ENCODE results near the gene TSPOAP1.

GRCh38 chr17:57665100-57665536, 80.0 kb downstream of the CCDC182 start:
- PRO-cap = no peak

DNA sequence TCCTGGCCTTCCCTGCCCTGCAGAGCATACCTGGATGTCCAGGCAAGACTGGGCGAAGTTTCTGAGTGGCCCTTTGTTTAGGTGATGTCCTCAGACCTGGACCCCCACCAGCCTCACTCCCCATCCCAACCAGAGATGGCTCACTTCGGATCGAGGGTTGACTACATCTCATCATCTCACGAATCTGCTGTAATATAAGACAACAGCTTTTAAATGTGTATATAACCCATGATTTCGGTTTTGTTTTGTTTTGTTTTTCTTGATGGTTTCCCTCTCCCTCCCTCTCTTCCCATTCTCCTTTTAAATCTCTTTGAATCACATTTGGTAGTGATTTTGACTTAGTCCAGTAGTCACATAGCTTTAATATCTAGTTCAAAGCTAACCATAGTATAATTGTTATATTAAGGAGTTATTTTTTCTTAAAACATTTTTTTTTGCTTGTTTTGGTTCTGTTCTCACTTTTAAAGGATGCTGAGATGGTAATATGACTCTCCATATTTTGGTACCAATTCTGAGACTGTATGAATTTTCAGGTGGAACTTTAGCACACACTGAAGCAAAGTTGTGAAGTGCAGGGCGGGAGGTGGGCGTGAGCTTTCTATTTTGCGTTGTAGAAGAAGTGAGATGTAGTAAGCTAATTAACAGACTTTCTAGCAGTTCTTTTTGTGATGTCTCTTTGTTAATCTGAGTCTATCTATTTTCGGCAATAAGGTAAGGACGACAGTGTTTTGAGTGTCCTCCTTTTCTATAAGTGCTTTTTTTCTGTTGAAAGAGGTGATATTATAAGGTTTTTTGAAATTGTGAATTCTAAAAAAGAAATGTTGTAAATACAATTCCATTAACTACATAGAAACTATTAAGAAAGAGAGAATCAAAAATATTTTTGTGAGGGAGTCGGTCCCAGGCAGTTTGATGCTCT, 65.3 kb downstream of the CCDC182 start:
- PRO-cap = no peak

DNA sequence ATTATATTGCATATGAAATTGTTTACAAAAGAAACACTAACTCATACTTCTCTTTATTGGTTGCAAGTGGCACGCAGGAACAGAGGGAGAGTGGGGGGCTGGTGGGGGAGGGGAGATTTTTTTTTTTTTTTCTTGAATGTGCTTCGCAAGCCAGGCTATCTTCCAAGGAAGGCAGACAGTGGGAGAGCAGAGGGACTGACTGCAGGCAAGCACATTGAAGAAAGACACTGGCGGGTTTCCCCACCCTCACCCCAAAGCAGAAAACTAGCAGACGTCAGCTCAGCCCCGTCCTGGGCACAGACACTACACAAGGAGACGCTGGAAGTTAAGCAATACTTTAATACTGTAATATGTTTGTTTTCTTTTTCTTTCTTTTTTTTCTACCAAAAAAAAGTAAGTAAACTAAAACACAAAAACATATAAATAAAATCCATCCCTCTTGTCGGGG, 61.5 kb downstream of the CCDC182 start:
- PRO-cap = no peak

DNA sequence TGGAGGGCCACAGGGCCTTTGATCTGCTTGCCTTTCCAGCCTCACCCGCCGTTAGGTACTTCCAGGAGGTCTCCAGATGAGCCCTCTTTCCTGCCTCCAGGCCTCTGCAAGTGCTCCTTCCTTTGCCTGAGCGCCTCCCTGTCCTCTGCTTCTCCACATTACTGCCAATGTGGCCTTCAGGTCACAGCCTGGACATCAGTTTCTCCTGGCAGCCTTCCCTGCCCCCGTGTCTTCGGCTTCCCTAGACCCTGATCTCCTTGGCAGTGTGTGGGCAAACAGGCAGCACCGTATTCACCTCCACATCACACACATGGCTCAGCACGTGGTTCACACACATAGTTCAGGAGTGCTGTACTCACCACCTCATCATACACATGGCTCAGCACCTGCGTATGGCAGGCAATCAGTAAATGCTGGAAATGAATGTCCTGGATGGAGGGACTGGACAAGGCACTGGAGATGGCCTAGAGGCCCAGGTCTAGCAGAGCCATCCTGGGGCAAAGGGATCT, 26.4 kb upstream of the MRPS23 start:
- PRO-cap = no peak

- PRO-cap = no peak
Measured at GRCh38 chr17:57895038-57896165, 45.6 kb upstream of the MRPS23 start.

DNA sequence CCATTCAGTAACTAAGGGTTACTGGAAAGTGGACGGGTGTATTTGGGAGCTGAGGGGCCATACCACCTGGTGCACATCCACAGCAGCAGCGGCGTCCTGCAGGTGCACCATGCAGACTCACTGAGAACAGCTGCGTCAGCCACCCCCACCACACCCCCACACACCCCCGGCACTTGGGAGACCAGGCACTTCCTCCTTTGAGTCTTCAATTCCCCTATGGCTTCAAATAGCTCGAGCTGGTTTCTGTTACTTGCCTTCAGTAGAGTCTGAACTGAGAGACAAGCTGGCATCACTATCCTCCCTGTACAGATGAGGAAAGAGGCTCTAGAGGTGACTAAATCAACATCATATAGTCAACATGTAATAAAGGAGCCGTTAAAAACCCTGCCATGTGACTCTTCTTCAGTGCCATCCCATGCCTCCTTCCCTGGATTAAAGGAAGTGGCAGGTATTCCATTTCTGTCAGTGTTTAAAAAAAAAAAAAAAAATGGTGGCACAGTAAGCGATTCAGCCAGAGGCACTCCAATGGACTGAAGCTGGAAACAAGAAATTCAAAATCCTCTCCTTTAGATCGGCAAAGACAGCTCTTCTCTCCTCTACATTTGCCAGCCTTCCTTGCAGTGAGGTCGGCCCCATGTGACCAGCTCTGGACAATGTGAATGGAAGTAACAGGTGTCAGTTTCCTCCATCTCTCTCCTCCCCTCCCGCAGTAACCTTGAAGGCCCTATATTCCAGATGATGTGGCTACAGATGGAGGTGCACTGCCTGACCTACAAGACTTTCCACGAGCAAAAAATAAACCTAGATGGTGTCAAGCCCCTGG, 15.2 kb downstream of the CUEDC1 start:
- PRO-cap = no peak

DNA sequence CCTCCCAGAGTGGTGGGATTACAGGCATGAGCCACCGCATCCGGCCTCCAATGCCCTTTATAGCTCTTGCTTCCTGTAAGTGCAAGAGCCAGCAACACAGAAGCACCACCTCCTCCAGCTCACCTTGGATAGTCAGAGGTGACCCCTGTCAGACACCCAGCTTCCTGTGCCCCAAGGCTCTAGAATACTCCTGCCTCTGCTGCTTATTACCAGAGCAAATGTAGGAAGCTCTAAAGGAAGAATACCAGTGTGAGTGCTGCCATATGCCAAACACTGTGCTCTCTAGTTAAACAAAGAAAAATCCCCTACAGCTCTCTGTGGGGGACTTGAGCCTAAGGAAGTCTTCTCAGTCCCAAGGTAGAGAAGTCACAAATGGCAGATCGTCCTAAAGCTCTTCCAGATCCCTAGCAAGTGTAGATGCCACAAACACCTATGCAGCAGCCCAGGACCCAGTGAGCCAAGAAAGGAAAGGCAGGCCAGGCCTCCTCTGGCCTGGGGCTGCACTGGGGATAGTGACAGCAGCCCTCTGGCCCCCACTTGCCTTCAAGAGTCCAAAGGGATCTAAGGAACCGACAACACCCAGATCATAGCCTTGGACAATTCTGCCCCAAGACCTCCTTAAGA, 2.6 kb downstream of the CUEDC1 start:
- PRO-cap = no peak

GRCh38 chr17:58006032-58006861, 799 bp downstream of the SRSF1 start:
- PRO-cap = bidirectional peak, plus-strand start at chr17:58006720, minus-strand start at chr17:58006546

GRCh38 chr17:58085593-58086284, 2.5 kb downstream of the DYNLL2 start:
- PRO-cap = no peak

GRCh38 chr17:58232538-58233130, 5.8 kb upstream of the LPO start:
- PRO-cap = no peak

DNA sequence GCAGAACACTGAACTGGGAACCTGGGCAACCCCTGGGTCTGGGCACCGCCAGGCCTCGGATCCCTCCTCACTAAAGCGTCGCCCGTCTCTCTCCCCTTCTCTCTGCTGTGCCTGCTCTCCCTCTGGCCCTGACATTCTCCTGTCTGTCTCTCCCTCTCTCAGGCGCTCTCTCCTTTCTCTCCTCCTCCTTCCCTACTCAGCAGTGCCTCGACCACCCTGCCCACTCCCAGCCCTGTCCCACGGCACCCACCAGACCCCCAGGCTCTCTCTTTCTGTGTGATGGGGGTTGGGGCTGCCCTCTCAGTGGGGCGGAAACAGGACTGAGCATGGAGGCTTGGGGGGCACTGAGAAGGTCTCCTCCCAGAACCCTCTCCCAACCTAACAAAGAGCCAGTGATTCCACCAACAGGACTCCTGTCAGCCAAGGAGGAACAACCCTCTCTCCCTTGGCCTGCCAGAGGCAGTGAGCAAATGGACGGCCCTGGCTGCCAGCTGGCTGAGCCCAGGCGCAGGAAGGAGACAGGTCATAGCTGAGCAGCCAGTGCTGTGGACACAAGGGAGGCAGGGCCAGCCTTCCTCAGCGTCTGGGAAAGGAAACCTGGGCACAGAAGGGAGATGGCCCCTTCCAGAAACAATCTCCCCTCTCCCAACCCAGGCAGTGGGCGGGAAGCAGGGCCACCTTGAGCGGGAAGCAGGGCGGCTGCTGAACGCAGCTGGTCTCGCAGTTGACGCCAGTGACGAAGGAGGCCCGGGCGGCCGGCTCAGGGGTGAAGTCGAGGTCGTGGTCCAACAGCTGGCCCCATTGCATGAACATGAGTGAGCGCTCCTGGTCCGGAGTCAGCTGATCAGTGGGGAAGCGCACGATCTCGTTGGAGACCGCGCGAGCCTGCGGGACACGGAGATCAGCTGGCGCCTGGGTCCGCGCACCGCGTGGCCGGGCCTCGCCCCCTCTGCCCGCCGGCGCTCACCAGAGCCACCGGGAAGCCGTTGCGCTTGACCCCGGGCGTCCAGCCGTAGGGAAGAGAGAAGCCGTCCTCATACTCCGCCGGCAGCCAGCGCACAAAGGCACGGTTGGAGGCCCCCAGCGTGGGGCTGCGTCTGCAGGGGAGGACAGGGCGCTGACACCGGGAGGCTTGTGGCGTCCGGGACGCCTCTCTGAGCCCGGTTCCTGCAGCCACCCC, 2.0 kb downstream of the MPO start:
- PRO-cap = no peak

DNA sequence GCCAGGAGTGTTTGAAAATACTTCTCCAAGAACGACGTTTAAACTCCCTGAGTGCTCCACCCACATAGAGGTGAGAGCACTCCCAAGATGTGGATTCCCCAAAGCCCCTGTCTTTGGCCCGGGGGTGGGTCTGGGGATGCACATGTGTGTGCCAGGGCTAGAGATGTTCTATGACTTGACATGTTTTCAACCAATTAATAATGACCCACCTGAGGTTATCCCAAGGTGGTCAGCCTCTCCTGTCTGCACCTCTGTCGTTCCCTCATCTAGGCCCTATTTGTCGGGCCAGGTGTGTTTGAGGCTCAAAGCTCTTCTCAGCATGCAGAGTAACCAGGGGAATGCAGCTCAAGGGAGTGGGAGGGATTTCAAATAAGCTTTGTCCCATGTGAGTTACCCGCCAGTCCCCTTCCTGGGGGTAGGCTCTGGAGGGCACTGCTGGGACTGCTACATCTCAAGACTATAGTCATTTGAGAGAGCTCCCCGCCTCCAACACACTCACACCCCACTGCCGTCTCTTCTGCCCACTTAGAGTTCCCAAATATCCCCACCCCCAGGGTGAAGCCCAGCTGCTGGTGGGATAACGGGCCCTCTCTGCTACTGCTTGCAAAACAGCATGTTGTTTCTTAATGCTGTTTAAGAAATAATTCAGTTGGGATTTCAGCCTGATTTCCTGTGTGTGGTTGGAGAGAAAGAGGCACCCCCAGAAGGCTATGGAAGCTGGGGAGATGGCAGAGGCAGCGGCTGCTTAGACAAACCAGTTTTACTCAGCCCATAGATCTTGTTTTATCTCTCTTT, 3.8 kb upstream of the MPO start:
- PRO-cap = no peak

DNA sequence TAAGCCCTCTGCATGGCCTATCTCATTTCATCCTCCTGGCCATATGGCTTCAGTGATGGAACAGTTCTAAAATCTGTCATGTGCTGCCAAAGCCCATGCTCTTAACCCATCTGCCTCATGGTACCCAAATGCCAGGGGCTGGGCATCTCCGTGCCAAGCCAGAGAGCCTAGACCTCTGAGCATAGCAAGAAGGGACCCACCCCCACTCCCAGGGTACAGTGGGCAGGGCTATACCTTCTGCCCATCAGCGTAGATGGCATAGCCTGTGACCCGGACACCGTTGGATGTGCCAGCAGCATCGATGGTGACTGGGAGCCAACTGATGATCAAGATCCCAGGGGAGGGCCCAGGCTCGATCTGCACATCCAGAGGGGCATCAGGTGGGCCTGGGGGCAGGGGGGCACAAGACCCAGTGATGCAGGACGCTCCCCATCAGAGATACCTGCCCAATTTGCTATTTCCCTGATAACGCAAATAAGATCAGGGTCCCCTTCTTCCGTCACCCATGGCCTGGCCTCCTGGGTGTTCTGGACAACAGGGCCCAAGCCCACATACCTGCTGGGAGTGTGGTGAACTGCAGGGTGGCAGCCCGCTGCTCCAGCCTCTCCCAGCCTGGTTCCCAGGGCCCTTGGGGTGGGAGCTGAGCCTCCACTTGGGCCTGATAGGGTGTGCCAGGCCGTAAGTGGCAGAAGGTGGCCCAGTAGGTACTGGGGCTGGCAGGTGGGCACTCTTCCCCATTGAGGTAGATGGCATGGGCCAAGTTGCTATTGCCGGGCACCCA, 17.1 kb downstream of the TSPOAP1 start:
- PRO-cap = no peak

DNA sequence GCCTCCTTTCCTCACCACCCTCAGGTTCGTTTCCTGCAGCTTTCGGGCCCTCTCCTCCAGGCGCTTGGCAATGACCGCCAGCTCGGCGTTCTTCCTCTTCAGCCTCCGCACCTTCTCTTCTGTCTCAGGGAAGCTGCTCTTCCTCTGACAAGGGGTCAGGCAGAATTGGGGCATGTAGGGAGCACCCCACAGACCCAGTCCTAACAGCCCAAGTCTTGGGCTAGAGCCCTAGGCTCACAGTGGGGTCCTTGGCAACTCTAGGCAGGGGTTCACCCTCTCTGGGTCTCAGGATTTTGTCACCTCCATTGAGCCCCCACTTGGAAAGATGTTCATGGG, 2.3 kb downstream of the TSPOAP1 start:
- PRO-cap = no peak

DNA sequence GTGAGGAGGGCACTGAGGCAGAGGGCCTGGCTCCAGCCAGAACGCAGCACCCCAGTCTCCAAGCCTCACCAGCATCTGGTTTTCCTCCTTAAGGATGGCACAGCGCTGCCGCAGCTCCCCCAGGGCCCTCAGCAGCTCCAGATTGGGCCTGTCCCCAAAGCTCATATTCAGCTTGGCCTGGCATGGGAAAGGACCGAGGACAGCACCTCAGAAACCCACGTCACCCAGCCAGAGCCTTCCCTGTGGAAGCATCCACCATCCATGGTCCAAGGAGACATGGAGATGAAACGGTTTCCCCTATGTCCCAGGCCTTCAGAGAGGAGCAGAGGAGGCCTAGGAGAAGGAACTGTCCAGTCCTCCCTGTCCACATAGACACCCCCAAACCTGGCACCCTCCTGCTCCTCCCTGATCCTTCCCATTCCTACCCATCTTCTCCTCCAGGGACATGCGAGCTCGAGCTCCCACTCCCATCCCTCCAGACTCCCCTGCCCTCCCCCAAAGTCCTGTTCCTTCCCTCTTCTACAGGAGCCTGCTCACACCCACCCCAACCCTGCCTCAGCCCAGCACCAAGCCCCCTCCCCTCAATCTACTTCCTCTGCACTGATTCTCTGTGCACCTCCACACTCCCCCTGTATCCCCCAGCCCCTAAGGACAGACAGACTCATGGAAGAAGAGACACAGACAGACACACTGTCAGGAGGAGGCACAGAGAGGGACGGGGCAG, 1.8 kb downstream of the TSPOAP1 start:
- PRO-cap = no peak

GRCh38 chr17:58328425-58329334, at the start of gene TSPOAP1:
Gene TSPOAP1 (minus strand): TSS chr17:58328795.
- PRO-cap = no peak

GRCh38 chr17:58336322-58336694, 7.7 kb upstream of the TSPOAP1 start:
- PRO-cap = no peak

DNA sequence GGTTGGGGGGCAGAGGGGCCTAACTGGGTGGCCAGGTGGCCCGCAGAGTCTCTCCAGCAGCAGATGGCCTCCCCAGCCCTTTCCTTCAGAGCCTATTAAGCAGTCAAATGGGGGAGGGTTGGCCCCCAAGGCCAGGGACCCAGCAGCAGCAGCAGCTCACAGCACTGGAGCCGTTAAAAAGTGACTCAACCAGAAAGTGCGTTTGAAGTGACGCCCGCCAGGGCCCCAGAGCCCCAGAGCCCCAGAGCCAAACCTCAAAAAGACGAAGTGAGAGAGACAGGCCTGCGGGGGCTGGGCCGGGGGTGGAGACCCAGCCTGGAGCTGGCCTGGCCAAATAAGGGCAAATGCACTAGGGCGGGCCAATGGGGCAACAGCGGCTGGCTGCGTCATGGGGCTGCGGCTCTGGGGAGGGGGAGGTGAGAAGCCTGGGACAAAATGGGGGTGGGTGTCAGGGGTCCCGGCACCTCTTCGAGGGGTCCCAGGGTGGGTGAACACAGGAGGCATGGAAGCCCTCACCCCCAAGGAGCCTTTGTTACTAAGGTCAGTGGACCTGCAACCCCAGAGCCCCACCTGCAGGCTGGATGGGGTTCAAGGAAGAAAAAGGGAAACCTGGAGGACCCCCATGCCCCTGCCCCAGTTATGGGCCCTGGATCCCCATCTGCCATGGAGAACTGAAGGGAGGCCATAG, 9.5 kb upstream of the TSPOAP1 start:
- PRO-cap = no peak

DNA sequence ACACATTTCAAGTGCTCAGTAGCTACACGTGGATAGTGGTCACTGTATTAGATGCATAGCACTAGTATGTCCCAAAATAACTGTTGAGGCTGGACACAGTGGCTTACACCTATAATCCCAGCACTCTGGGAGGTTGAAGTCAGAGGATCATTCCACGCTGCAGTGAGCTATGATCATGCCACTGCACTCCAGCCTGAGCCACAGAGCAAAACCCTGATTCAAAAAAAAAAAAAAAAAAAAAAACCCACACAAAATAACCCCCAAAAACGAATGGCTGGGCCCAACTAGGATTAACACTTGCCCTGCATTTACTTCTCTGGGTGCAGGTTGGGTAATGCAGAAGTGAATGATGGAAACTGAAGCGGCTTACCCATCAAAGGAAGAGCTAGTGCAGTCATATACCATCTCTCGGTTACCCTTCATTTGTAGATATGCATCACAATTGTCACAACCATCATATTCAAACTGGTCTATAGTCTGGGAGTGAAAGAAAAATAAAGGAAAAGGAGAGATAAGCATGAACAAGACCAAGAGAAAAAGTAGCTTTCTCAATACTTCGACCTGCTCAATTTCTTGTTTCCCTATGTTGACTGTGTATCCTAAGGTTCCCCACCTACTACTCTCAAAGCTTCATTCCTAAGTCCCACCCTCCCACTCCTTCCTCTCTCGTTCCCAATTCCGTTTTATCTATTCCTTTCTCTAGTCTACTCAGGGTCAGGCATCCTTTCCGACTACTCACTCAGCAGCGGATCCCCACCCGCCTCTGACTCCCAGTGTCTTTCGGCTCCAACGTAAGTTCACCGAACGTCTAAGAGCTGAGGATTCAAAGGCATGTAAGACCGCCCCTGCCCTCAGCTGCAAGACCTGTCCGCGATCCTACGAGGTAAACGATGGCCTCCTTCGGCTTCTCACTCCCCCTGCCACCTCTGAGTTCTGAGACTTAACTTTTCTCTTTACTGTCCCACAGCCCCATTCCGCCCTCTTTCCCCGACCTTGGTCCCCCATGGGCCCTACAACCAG, 659 bp downstream of the SUPT4H1 start:
- PRO-cap = no peak

DNA sequence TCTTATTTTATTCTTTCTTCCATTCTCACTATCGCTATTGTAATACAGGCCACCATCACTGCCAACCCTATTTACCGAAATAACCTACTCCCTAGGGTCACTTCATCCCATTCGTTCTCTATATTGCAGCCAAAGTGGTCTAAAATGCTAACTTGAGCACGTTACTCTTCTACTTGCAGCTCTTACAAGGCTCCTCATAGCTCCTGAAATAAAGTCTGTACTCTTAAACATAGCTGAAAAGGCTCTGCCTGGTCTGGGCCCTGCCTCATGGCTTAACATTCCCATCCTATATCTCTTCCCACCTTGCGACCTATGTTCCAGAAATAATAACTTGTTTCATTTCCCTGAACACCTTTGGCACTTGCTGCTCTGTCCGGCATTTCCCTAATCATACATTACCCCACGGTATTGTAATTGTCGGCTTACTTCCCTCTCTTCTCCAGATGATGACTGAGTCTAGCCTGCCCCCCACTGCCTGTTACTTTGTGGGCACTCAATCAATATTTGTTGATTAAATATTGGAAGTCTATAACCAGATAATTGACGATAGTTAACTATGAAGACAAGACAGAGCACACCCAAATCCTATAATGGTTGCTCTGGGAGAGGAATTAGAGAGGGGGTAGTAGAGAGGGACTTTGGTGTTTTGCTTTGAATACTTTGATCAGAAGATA, 23.2 kb upstream of the SUPT4H1 start:
- PRO-cap = no peak

Measured in progenitor cell of endocrine pancreas (in vitro differentiated cells).